Mesenchymal stem cell of the bone marrow (primary cell): ENCODE data around the genes CA14, MRPS21, ADAMTSL4, CERS2, ANXA9 and CDC42SE1.

- CAGE, long polyA plus RNA, result no peak
These were observed 2.8 kb downstream of the OTUD7B start for GRCh38 chr1:150007773-150008159.

DNA sequence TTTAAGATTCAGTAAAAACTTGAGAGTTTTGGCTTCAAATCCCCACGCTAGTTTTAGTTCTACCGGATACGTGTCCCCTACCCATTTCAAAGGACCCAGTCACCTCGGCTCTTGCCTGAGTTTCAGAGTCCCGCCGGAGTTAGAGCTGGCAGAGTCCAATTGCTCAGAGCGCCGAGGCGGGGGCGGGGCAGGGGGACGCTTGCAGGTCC is 817 bp upstream of the VPS45 start:
- CAGE, long polyA plus RNA, result no peak

DNA sequence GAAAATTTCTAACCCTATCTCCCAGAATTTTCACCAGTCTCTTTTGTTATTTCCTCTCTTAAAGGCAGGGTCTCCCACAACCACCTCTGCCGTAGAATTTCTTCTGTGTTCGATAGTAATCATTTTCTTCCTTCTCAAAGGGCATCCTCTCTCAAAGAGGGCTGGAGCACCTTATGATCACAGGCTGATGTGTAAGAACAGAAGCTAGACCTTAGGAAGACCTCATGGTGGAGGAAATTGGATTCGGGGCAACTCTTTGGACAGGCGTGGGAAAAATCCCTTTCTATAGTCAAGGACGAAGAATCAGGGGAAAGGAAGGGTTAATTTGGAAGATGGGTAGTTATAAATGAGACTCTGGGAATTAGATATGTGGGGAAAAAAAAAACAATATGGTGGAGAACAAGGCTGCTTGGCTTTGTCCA is 3.8 kb downstream of the PLEKHO1 start:
- CAGE, long polyA plus RNA, result no peak

- CAGE, long polyA plus RNA, result no peak
These were observed 1.3 kb downstream of the ANP32E start for GRCh38 chr1:150234310-150235282.

DNA sequence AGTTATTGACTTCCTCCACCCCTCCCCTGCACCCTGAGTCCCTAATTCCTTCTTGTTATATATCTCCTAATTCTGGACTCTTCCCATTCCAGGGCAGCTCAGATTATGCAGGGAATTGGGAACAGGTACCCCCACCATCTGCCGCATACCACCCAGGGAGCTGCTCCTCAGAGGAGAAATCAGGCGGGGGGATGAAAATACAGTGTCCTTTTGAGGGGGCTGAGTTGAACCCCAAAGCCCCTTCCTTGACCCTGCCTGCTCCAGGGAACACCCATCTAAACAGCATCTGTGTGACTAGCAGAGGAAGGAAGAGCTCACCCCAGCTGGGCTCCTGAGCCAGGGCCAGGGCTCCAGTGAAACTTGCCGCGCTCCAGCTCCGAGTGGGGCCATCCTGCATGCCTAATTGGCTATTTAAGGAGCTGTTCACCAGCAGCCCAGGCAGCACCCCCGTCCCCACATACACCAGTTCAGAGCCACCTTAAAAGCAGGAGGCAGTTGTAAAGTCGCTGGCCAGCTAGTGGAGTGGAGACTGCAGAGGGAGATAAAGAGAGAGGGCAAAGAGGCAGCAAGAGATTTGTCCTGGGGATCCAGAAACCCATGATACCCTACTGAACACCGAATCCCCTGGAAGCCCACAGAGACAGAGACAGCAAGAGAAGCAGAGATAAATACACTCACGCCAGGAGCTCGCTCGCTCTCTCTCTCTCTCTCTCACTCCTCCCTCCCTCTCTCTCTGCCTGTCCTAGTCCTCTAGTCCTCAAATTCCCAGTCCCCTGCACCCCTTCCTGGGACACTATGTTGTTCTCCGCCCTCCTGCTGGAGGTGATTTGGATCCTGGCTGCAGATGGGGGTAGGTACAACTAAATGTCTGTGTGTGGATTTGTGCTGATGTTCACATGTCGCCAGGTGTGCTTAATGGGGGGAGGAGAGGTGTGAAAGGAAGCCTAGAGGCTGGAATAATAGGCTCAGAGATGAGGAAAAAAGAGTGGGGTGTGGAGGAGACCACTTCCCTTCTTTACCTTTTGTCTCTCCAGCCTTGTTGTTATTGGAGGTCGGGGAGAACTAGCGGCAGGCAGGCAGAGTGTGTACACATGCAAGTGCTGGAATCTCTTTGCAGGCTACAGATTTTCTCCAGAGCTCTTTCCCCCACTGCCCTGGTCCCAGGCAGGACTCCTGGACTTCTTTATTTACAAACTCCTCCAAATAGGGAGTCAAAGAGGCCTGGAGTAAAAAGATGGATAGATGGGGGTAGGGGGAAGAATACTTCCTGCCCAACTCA is at the start of gene CA14:
Gene CA14, plus strand, starts transcription at position 441 of the 1,279 bp plus-strand sequence.
- CAGE, long polyA plus RNA, result no peak

DNA sequence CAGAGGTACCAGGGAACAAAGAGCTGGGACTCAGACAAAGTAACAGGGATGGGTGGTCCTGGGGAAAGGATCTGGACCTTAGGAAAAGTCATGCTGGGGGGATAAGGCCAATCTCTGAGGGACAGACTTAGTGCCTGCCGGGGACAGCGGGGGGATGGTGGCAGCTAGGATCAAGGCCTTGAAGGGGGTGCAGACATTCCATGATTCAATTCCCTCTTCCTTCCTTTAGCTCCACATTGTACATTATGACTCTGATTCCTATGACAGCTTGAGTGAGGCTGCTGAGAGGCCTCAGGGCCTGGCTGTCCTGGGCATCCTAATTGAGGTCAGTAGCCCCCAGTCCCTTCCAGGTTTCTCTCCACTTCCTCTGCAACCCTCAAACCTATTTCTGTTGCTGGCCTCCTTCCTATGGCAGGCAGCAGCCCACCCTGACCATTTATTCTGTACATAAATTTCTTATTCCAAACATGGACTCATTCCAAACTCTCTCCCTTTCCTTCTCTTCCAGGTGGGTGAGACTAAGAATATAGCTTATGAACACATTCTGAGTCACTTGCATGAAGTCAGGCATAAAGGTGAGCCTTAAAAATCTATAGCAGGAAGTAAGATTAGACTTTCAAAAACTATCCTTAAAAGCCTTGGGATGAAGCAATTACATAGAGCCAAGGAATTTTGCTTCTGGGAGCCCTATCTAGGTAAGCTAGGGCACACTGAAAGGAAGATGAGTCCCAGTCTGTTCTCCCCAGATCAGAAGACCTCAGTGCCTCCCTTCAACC is 4.9 kb downstream of the CA14 start:
- CAGE, long polyA plus RNA, result no peak

GRCh38 chr1:150293356-150293985 is at the start of gene MRPS21:
TSS of gene MRPS21 (plus strand) at chr1:150293861.
- CAGE, long polyA plus RNA, result no peak

DNA sequence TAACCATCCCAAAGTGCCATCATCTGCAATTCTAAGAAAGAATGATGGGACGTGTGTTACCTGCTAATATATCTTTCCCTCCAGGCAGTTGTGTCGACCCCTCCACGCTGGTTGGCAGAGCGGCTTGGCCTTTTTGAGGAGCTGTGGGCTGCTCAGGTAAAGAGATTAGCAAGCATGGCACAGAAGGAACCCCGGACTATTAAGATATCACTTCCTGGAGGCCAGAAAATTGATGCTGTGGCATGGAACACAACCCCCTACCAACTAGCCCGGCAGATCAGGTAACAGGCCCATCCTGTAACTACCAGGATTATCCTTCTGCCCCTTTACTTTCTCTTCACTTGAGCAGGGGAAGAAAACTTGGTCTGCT is 540 bp downstream of the TARS2 start:
- CAGE, long polyA plus RNA, result no peak

GRCh38 chr1:150548880-150549510 is at the start of gene ADAMTSL4:
TSS of gene ADAMTSL4 (plus strand) at chr1:150549408.
- CAGE, long polyA plus RNA, result no peak

- CAGE, long polyA plus RNA, result no peak
These were observed 382 bp downstream of the ADAMTSL4 start for GRCh38 chr1:150549511-150550069.

GRCh38 chr1:150558839-150559619 is 9.8 kb downstream of the ADAMTSL4 start:
- CAGE, long polyA plus RNA, result no peak

GRCh38 chr1:150580211-150580672 is 832 bp upstream of the MCL1 start:
- CAGE, long polyA plus RNA, result no peak

DNA sequence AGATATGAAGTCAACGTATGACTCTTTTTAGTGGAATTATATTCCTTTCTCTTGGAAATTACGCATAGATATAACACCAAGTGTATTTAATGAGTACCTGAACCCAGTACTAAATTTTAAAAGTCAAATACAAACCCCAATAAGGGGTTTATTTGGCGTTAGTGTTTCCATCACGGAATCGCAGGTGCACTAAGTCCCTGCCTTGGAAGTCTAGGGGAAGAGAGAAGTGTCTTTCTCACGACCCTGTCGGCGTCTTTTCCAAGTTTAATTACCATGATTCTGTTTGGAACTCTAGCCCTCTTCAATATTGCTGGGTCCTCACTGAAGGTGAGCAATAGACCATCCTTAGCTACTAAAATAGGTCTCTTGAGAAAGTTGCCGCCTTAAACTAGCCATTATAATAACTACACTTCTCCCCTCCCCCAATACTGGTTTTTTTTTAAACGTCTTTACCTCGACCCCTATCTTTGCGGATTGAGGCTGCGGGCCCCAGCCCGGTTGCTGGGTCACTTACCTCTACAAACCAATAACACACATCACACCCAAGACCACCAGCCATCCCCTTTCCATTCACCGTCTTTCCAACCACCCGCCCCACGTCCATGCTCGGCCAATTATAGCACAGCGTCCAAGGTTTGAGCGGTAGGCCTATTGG is 738 bp downstream of the ENSA start:
- CAGE, long polyA plus RNA, result no peak

DNA sequence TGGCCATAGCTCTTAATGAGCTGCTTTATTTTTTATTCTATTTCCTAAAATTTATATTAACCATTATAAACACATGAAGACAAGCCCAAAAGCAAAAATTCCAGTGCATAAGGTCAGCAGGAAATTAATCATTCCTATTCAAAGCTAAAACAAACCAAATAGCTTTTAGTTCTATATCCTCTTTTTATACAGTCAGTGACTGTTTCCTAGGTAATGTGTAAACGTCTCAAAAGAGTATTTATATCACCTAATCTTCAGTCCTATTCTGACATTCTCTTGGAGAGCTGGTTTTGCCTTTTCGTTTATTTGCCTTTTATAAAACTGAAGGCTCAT is 4.2 kb downstream of the GOLPH3L start:
- CAGE, long polyA plus RNA, result no peak

GRCh38 chr1:150974570-150975425 is at the start of gene CERS2:
TSS of gene CERS2 (minus strand) at chr1:150974835.
- CAGE, long polyA plus RNA, result no peak

- CAGE, long polyA plus RNA, result no peak
These were observed 904 bp upstream of the ANXA9 start for GRCh38 chr1:150981143-150981632.

DNA sequence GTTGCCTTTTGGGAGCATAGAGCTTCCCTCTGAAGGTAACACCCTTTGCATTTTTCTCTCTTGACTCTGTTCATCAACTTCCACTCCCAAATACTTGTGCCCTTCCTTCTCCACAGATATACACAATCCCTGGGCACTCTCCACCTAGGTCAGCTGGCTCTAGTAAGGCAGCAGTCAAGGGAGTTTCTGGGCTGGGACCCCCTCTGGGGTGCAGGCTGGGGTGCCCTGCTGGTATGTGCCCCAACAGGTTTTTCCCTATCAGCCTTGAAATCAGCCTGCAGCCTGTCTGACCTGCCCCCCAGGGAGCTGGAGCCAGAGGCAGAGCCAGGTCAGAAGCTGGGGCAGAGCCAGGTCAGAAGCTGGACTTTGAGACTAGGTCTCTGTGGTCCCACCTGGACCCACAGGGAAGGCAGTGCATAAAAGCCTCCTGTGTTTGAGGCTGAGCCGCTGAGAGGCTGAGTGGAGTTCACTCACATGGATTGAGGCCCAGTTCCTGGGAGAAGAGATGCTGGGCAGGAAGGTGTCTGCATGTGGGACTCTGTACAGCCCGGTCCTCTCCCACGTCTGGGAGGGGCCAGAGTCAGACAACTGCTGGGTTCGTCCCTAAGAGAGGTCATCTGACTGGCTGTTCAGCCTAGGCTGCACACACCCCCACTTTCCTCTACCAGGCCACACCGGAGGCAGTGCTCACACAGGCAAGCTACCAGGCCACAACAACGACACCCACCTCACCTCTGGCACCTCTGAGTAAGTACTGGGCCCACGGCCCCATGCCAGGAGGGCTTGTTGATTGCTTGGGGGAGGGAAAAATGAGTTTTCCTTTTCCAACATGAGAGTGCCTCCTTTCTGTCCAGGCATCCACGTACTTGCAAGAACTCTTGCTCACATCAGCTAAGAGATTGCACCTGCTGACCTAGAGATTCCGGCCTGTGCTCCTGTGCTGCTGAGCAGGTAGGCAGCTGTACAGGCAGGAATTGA is at the start of gene ANXA9:
Gene ANXA9, plus strand, starts transcription at position 660 of the 978 bp plus-strand sequence.
- CAGE, long polyA plus RNA, result no peak

- CAGE, long polyA plus RNA, result no peak
These were observed 7.7 kb downstream of the MINDY1 start for GRCh38 chr1:150998779-150999678.

- CAGE, long polyA plus RNA, result no peak
These were observed at the start of gene CDC42SE1 for GRCh38 chr1:151059087-151059934. TSS of gene CDC42SE1 (minus strand) at chr1:151059622.

GRCh38 chr1:151133337-151133902 is 13.0 kb downstream of the SEMA6C start:
- CAGE, long polyA plus RNA, result no peak